Metastatic Liver Carcinoma in the Adrenal Gland (tissue), 2 donors: Measurements from ENCODE around the gene CARD11.

GRCh38 chr7:2614178-2614607 lies 17.6 kb upstream of the TTYH3 start:
- PRO-cap, 2 experiments, result no peak in any of the 2 experiments

DNA sequence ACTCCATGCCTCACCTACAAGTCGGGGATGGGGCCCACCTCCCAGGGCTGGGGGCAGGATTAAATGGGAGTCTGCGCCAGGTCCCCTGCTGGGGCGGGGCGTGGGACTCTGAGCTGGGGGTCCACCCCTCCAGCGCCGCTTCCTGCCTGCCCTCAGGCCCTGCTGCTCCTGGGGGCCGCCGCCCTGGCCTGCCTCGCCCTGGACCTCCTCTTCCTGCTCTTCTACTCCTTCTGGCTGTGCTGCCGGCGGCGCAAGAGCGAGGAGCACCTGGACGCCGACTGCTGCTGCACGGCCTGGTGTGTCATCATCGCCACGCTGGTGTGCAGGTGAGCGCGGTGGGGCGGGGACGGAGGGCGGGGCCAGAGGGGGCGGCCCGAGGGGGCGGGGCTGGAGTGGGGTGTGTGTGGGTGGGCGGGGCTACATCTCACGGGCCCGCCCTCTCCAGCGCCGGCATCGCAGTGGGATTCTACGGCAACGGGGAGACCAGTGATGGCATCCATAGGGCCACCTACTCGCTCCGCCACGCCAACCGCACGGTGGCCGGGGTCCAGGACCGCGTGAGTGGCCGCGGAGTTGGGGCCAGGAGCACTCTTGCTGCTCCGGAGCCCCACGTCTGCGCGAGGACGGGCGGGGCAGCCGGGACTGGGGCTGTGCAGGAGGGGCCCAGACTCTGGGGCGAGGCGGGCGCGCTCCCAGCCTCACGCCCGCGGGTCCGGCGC lies 15.1 kb downstream of the TTYH3 start:
- PRO-cap, 2 experiments, result no peak in any of the 2 experiments

DNA sequence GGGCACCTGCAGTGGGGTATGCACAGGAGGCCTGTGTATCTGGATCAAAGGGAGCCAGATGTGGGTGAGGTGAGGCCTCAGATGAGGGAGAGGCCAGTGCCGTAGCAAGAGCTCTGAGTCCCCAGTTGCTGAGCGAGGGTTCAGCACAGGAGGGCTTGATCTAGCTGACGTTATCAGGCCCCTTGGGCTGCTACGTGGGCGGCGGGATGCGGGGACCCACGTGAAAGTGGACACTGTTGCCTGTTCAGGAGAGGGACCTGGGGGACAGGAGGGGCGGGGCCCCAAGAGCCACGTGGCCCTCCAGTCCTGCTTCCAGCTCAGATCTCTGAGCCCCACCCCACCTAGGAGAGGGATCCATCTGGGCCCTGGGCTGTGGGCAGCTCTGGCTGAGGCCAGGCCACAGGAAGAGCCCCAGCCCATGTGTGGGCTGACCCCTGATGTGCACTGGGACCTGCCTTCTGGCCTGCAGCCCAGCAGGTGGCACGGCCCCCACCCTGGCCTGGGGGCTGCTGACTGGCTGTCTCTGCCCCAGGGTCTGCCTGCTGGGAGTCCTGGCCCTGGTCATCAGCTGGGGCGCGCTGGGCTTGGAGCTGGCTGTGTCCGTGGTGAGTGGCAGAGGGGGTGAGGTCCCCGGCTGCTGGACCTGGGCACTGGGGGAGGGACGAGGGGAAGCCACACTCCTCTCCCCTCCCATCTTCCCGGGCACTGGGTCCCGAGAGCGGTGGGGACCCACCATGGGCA lies 17.4 kb downstream of the TTYH3 start:
- PRO-cap, 2 experiments, result no peak in any of the 2 experiments

- PRO-cap, 2 experiments, result no peak in any of the 2 experiments
These were observed 23.6 kb upstream of the AMZ1 start for GRCh38 chr7:2664291-2664964.

- PRO-cap, 2 experiments, result no peak in any of the 2 experiments
These were observed 20.8 kb upstream of the AMZ1 start for GRCh38 chr7:2667154-2667609.

DNA sequence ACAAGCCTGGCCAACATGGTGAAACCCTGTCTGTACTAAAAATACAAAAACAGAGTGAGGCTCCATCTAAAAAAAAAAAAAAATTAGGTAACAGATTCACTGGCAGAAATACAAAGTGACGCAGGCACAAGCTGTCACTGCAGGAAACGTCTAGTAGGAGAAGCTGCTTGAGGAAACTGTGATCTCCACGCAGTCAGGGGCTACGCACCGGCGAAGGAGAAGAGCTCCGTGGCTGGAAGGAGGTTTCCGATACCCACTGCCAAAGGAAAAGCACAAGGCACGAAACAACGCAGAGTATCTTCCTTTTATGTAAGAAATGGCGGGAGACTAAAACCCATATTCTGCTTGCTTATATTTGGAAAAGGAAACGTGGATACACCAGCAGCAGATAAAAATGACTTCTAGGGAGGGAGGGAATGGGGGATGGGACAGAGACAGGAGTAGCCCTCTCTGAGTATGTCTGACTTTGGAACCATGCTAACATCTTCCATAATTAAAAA lies 50.3 kb downstream of the AMZ1 start:
- PRO-cap, 2 experiments, result no peak in any of the 2 experiments

- PRO-cap, 2 experiments, result peak in 2 of 2 experiments; most common plus-strand start chr7:2805540 (in 1)
These were observed 38.8 kb downstream of the GNA12 start for GRCh38 chr7:2805239-2805758.

DNA sequence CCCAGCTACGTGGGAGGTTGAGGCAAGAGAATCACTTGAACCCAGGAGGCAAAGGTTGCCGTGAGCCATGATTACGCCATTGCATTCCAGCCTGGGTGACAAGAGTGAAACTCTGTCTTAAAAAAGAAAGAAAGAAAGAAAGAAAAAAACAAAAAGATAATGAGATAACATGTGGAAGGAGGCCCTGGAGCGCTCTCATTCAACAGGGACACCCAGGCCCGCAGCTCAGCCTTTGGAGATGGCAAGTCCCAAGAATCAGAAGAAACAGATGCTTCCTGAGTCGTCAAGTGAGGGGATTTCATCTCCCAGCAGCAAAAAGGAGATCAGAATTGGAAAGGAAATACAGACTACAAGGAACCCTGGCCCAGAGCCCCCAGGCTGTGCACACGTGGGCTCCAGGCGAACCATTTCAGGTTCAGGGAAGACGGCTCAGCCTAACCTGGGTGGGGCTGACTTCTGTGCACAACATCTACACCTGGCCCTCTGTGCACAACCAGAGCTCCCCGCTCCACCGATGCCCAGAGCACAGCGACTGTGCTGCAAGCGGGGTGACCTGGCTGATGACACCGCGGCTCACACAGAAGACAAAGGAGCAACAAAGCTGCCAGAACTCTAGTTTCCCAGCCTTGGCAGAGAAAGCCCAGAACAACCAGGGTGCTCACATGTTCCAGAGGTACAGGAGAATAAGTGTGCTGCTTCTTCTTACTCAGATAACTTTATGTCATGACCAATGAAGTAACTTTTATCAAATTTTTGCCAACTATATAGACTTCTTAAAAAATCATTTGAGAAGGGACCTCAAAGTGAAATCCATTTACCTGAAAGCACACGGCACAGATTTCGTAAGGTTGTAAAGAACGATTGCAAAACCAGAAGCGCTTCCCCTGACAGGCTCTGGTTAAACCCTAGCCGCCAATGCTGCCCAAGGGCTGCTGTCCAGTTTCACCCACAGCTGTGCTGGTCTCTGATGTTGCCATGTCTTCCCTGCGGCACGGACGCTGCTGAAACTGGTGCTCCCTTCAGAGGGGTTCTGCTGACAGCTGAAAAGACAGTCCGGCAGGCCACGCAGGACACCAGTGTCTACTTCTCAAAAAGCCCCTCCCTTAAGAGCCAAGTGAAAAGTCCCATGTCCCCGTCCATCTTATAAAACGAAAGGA lies 33.0 kb downstream of the GNA12 start:
- PRO-cap, 2 experiments, result peak in 2 of 2 experiments; most common plus-strand start position 967 of the sequence (in 2); most common minus-strand start position 826 of the sequence (in 1)

- PRO-cap, 2 experiments, result no peak in any of the 2 experiments
These were observed 63.2 kb downstream of the CARD11 start for GRCh38 chr7:2980300-2981126.

- PRO-cap, 2 experiments, result no peak in any of the 2 experiments
These were observed 49.9 kb downstream of the CARD11 start for GRCh38 chr7:2993684-2994165.

DNA sequence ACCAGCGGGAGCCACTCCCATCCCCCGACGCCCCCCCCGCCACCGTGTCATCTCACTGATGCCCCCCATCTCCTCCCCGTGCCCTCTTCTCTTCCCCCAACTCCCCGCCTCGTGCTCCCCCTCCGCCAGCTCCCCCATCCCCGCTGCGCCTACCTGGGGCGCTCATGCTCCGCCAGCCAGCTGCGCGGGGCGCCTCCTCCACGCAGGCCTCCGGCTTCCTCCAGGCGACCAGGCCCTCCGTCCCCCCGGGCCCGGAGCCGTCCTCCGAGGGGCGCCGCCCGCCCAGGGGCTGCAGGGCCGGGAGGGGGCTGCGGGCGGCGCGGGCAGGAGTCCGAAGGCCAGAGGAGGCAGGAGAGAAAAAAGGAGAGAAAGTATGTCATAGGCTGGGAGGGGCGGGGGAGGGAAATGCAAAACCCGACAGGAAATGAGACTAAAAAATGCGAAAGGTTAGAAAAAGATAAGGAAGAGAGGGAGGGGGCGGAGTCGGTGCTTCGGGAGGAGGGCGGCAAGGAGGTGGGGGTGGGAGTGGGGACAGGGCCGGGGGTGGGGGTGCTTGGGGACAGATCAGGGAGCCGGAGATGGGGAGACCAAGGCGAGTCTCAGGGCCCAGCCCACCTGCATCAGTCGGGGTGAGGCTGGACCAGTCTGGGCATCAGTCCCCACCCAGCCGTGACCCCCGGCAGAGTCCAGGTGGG lies at the start of gene CARD11:
CARD11 (minus strand) TSS at position 354 of the 695 bp plus-strand sequence.
- PRO-cap, 2 experiments, result no peak in any of the 2 experiments

- PRO-cap, 2 experiments, result no peak in any of the 2 experiments
These were observed 48.7 kb upstream of the CARD11 start for GRCh38 chr7:3092202-3092975.

GRCh38 chr7:3158228-3158795 lies 114.6 kb upstream of the CARD11 start:
- PRO-cap, 2 experiments, result no peak in any of the 2 experiments

GRCh38 chr7:3232129-3232755 lies 68.8 kb upstream of the SDK1 start:
- PRO-cap, 2 experiments, result no peak in any of the 2 experiments

GRCh38 chr7:3243015-3243625 lies 57.9 kb upstream of the SDK1 start:
- PRO-cap, 2 experiments, result no peak in any of the 2 experiments

DNA sequence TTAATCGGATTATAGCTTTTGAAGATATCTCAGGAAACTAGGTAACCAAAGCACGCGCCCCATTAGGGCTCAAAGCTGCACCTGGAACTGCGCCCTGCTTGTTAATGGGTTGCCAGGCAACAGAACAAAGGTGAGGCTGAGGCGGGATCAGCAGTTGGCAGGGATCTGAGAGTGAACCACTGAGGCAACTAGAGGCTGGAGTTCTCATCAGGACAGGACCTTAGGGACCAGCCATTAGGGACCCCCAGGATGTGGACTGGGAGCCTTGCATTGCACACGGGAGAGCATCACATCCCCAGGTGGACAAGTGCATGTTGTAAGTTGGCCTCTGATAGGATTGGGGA lies 6.3 kb upstream of the SDK1 start:
- PRO-cap, 2 experiments, result no peak in any of the 2 experiments

- PRO-cap, 2 experiments, result no peak in any of the 2 experiments
These were observed 257.4 kb downstream of the SDK1 start for GRCh38 chr7:3558326-3558935.

DNA sequence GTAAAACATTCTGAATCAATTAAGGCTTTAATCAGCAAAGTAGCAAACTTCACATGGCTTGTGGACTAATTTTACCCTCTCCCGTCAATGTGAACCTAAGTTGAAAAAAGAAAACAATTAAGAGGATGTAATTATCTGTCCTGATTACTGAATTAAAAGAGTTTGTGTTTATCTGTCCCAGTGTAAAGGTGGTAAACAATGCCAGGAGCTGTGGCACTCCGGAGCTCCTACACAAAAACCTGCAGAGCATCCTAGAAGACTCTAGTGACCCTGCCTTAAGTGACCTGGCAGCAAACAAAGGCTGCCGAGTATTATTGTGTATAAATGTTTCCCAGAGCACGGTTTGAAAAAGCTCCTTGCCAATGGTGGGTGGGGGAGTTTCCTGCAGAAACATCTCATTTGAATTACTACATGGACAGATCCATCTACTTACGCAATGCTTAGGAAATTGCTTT lies 560.7 kb downstream of the SDK1 start:
- PRO-cap, 2 experiments, result no peak in any of the 2 experiments

DNA sequence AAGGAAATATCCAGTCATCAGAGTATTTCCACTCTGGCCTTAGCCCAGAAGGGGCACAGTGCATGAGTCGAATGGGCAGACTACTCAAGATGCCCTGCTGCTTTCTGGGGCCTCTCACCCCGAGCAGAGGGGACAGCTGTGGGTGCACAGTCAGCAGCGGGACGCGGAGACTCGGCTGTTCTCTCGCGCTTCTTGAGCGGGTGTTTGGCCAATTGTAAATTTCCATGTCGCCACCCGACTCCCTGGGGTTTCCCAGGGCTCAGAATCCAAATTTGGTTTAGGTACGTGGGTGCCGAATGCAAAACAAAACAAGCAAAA lies 671.5 kb downstream of the SDK1 start:
- PRO-cap, 2 experiments, result no peak in any of the 2 experiments

DNA sequence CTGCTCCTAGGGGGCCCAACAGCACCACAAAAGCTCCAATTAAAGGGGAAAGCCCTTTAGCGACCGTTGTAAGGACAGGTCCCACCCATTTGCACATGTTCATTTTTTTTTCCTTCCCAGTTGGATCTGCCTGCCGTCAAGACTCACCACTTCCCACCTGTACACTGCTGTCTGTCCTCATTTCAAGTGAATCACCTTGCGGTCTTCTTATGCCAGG lies 147.4 kb upstream of the FOXK1 start:
- PRO-cap, 2 experiments, result no peak in any of the 2 experiments